BJ (cell line): ENCODE measurements around the genes PCDHA3 and PCDHA4.

DNA sequence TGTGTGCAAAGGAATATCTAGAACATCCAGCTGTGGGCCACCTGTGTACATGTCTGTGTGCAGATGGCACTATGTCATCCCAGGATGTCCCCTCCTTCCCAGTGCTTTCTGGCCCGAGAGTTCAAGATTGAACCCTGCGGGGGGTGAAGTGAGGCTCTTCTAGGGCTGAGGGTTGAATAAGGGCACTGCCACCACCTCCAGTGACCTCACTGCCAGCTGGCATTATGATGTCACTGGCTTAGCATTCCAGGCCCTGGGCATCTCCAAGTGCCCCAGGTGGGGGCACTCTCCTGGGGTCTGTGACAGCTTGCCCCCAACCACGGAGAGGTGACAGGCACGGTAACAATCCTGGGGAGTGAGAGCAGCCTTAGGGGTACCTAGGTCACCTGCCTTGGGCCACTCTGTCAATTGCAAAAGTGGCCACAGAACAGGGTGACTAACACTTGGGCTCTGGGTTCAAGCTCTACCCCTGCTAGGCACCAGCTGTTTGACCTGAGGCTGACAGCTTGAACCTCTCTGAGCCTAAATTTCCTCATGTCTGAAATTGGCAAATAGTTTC lies 27.1 kb downstream of the CXXC5 start:
- CAGE, long polyA plus RNA, result no peak
- RRBS, result no CpG with 5 or more reads among the region's 4 CpGs

DNA sequence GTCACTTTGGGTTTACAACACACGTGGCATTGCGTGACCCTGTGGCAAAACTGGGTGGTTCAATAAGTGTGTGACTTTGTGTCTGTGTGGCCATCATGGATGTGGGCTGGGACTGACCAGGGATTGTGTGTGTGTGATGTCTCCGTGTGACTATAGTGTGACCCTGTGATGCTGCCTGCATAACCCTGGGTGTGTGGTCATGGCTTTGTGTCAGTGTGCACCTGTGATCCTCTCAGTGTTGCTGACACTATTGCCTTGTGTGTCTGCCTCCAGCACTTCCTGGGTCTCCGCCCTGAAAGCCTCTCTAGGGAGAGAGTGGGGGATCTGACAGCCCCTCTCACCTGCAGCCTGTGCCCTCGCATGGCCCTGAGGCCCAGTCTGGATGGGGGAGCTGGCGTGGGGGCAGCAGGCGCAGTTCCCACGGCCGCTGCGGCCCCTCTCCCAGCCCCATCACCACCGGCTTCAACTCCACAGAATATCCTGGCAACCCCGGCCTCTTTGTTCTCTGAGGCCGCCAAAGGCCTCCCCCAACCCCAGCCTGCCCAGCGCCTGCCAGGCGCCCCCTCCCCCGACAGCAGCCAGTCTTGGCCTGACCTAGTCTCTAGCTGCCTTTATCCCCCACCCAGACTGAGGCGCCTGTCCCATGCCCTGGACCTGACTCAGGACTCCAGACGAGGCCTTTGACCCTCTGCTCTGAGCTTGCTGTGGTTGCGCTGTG lies 38.6 kb downstream of the CXXC5 start:
- CAGE, long polyA plus RNA, result no peak
- RRBS, result no CpG with 5 or more reads among the region's 19 CpGs

DNA sequence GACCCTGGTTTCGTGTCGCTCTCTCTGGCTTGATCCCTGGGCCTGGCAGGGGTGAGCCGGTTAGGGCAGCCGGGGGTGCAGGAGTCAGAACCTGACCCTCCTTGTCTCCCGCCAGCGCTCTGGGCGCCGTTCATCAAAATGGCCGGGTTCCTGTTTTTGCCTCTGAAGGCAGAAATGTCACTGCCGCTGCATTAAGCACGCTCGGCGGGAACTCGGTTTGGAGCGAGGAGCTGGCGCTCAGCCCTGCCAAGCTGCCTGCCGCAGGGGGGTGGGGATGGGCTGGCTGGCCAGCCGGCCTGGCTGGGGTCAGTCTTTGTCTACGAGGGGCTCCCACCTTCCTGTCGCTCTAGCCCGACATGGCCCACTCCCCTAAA lies 63.7 kb downstream of the CXXC5 start:
- CAGE, long polyA plus RNA, result no peak
- RRBS, result 20% methylated on average over 6 of the region's 21 CpGs

- CAGE, long polyA plus RNA, result no peak
- RRBS, result 7% methylated on average over 9 of the region's 35 CpGs
Measured at GRCh38 chr5:139746837-139747621, 48.6 kb upstream of the PSD2 start.

DNA sequence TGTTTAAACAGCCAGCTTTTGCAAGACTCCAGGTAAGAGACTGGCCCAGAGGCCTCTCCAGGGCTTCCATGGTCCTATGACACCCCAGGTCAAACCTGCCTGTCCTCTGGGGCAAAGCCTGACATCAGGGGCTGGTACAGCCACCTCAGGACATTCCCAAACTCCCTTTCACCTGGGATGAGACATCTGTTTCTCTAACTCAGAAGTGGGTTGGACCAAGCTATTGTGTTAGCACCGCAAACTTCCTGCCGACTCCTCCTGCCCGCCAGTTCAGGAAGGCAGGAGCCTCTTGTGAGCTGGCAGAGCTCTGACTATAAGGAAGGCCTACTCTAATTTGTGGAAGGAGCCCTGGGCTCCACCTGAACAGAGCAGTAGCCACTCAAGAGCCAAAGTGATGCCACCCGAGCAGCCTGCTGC lies 81.4 kb downstream of the PSD2 start:
- CAGE, long polyA plus RNA, result no peak
- RRBS, result no CpG with 5 or more reads among the region's 4 CpGs

DNA sequence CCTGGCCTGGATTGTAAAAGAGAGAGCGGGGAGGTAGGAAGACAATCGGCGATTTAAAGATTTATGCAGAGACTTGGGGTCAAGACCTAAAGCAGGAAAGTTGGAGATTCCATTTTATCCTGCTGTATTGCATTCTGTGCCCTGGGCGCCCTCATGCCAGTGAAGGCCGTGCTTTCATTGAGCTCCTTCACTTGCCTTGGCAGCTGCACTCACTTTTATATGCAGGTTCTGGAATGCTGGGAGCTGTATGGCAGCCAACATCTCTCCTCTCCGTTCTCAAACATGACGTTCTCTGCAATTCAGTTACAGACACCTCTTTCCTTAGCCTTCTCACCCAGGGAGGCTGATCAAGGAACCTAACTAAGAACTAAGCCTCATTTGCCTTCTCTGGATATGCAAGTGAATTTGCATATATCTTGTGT lies 29.4 kb upstream of the PURA start:
- CAGE, long polyA plus RNA, result no peak
- RRBS, result no CpG with 5 or more reads among the region's 7 CpGs

DNA sequence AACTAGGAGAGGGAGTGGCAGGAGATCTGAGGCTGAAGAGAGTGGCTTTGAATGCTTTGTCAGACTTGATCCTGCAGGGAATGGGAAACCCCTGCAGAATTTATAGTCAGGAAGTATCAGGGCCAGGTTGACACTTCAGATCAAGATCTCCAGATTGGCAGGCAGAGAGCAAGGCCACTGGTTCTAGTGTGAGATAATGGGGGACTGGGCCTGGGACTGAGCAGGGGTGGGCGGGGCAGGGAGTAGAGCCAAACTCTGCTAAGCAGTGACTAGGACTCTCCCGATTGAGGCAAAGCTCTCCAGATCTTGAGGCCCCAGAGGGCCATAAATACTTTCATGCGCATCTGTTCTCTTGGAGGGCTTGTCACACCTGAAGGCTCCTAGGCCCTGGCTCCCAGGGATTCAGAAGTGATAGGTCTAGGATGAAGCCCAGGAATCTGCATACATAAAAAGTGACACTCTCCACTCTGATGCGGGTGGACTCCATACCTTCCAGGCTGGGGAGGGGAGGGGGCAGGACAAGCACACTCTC lies 9.3 kb upstream of the CYSTM1 start:
- CAGE, long polyA plus RNA, result no peak
- RRBS, result no CpG with 5 or more reads among the region's 4 CpGs

GRCh38 chr5:140182821-140183063 lies 7.8 kb downstream of the CYSTM1 start:
- CAGE, long polyA plus RNA, result no peak
- RRBS, result no CpG with 5 or more reads among the region's 4 CpGs

- CAGE, long polyA plus RNA, result no peak
- RRBS, result no CpG with 5 or more reads among the region's 8 CpGs
Measured at GRCh38 chr5:140341464-140342178, 4.8 kb downstream of the HBEGF start.

- CAGE, long polyA plus RNA, result no peak
- RRBS, result no CpG with 5 or more reads among the region's 2 CpGs
Measured at GRCh38 chr5:140347502-140347779, 1.0 kb upstream of the HBEGF start.

GRCh38 chr5:140357351-140358288 lies 2.4 kb upstream of the SLC4A9 start:
- CAGE, long polyA plus RNA, result no peak
- RRBS, result 2% methylated on average over 11 of the region's 38 CpGs

DNA sequence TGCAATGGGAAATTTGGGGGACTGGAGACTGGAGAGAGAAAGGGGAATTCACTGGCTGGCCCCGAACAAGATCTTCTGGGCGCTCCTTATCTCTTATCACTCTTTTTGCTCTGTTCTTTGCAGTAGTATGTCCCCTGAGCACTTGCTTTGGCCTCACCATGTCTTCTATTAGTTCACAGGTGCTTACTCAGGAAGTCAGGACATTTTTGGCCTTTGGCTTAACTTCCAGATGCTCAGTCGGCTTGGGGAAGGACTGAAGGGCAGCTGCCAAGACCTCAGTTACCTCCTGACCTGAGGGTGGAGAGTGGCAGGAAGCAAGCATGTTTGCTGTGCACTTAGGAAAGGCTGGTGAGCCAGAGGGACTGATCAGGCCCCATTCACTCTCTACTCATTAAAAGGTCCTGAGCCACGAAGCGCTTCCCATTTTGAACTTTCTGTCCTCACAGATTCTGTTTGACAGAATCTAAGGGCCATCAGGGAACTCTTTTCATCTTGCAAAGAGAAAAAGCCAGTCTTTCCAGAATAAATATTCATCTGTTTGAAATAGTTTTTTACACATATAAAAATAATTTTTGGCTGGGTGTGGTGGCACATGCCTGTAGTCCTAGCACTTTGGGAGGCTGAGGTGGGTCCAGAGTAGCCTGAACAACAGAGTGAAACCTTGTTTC lies 14.7 kb downstream of the SLC4A9 start:
- CAGE, long polyA plus RNA, result no peak
- RRBS, result no CpG with 5 or more reads among the region's 5 CpGs

- CAGE, long polyA plus RNA, result start-site peak on the plus strand at chr5:140402160-140402238, 50 and 25 reads in 2 replicates
- RRBS, result under 1% methylated on average over 25 of the region's 41 CpGs
Measured at GRCh38 chr5:140401975-140402394, 352 bp downstream of the ANKHD1 start.

GRCh38 chr5:140549934-140550565 lies 2.6 kb downstream of the EIF4EBP3 start:
- CAGE, long polyA plus RNA, result no peak
- RRBS, result no CpG with 5 or more reads among the region's 6 CpGs

GRCh38 chr5:140595358-140595901 lies 30.8 kb downstream of the SLC35A4 start:
- CAGE, long polyA plus RNA, result no peak
- RRBS, result no CpG with 5 or more reads among the region's 4 CpGs

- CAGE, long polyA plus RNA, result no peak
- RRBS, result no CpG with 5 or more reads among the region's 8 CpGs
Measured at GRCh38 chr5:140642467-140643323, 3.4 kb downstream of the TMCO6 start.

- CAGE, long polyA plus RNA, result no peak
- RRBS, result no CpG with 5 or more reads among the region's 2 CpGs
Measured at GRCh38 chr5:140701951-140702215, 1.6 kb downstream of the ZMAT2 start.

DNA sequence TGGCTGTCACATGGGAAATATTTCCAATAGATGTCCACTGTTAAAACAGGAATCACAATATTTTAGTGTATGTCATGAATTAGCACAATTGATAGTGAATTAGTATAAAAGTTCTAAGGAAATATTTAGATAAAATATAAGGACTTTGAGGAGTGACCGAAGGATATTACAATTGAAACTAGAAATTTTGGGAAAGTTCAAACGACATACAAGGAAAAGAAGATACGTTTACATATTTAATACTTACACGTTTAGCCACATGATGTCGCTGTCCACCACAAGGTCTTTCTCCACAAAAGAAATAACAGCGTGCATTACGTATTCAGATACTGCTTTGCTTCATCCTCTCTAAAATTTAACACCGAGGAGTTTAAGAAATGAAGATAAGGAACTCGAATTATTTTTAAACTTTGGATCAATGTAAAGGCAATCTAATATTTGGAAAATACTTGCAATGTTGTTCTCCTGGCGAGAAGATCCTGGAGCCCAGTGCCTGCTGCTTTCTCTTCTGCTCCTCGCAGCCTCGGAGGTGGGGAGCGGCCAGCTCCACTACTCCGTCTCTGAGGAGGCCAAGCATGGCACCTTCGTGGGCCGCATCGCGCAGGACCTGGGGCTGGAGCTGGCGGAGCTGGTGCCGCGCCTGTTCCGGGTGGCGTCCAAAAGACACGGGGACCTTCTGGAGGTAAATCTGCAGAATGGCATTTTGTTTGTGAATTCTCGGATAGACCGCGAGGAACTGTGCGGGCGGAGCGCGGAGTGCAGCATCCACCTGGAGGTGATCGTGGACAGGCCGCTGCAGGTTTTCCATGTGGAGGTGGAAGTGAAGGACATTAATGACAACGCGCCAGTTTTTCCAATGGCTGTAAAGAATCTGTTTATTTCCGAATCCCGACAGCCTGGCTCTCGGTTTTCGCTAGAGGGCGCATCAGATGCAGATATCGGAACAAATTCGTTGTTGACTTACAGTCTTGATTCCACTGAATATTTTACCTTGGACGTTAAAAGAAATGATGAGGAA lies at the start of gene PCDHA3:
PCDHA3 (plus strand) TSS at position 314 of the 1,018 bp plus-strand sequence.
- CAGE, long polyA plus RNA, result no peak
- RRBS, result no CpG with 5 or more reads among the region's 43 CpGs

GRCh38 chr5:140806809-140807169 lies at the start of gene PCDHA4:
Gene PCDHA4 (plus strand): TSS chr5:140807068.
- CAGE, long polyA plus RNA, result start-site peak on the plus strand at chr5:140807055-140807081, 11 and 5 reads in 2 replicates
- RRBS, result no CpG with 5 or more reads among the region's 7 CpGs

DNA sequence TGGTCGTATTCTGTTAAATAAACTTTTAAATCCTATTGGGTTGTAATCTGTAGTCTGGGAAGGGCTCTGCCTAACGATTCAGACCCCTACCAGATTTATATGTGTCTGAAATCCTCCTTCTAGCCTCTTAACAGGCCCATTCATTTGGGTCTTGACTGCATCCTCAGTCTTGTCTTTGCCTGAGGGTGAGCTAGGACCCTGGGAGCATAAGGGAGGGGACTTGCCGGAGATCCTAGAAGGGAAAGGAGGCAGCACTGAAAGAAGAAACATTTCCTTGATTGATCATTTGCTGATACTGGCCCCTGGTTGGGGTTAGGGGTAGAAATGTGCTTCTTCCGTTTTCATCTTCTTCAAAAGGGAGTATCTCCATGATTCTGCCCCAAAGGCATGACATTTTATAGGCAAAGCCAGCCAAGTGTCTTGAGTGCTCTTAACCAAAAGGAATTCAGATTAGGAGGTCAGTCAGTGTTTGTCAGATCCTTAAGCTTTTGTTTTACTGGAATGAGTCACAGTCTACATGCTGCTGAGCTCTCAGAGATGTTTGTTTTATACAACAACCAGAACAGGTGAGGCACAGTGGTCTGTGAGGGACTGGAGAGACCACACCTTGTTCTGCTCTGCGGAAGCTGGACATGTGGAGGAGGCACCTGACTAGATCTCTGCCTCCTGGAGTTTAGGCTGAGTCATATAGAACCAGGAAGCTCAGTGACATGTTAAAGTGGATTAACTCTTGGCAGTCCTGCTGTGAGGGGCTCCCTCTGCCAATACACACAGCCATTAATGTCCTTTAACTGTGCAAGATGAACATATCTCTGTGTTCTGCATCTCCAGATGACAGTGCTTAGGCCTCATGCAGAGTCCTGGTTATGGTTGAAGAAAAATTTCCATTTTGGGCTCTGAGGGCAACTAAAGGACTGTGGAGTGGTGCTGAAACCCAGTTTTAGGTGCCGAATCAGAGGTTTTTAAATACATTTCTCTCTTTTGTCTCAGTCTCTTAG lies 37.8 kb downstream of the PCDHAC2 start:
- CAGE, long polyA plus RNA, result no peak
- RRBS, result no CpG with 5 or more reads among the region's 6 CpGs